SJCRH30 (cell line): ENCODE measurements around a stretch of chr15.

- RAMPAGE, long total RNA = no peak
Observed at GRCh38 chr15:59206997-59207405, 358 bp downstream of the LDHAL6B start.

GRCh38 chr15:59528848-59529383 is 82.7 kb upstream of the GCNT3 start:
- RAMPAGE, long total RNA = no peak

DNA sequence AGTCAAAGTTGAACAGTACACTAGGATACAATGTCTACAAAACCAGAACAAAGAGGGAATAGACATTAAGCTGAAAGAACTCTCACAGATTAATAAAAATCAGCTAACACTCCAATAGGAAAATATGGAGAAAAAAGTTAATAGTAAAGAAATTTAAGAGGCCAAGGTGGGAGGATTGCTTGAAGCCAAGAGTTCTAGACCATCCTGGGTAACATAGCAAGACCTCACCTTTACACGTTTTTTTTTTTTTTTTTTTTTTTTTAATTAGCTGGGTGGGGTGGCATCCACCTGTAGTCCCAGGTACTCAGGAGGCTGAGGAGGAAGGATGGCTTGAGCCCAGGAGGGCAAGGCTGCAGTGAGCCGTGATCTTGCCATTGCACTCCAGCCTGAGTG is 18.4 kb upstream of the GCNT3 start:
- RAMPAGE, long total RNA = no peak

DNA sequence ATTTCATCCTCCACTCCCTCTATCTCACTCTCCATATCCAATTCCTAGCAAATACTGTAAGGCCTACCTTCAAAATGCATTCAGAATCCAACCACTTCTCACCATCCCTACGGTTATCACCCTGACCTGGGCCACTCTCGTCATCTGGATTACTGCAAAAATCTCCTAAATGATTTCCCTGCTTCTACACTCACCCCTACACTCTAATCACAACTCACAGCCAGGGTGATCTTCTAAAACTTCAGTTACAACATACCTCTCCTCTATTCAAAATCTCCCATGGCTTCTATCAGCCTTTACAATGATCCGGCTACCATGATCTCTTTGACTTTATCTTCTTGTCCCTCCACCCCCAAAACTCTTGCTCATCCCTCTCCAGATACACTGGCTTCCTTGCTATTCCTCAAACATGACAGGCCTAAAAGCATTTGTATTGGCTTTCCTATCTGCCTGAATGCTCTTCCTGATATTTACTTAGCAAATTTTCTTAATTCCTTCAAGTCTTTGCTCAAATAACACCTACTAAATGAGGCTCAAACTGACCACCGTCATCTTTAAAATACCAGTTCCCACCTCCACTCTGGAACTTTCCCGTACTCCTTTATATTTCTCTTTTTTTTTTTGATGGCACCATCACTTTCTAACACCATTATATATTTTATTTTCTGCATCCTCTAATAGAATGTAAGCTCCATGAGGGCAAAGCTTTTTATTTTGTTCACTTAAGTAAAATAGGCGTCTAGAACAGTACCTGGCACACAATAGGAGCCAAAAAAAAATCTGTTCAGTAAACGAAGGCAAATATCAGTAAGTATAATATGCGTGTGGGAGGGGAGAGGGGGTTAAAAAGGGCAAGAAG is 1.3 kb downstream of the GTF2A2 start:
- RAMPAGE, long total RNA = no peak

DNA sequence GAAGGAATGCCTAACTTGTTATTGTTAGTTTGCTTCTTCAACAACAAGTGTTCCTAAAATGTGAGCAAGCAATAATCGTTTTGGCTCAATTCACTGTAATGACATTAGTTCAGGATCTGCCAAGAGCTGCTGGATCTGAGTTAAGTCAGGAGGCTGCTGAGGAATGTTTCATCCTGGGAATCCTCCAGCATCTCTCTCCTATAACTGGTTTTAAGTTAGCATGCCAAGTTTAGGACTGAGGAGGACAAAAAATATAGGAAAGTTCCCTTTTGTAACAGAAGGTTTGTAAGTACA is 4.9 kb upstream of the GTF2A2 start:
- RAMPAGE, long total RNA = no peak

GRCh38 chr15:60189005-60189334 is 184.9 kb downstream of the FOXB1 start:
- RAMPAGE, long total RNA = no peak

GRCh38 chr15:60346425-60347683 is 50.9 kb downstream of the ANXA2 start:
- RAMPAGE, long total RNA = no peak

- RAMPAGE, long total RNA = no peak
Observed at GRCh38 chr15:60362529-60363285, 35.1 kb downstream of the ANXA2 start.

DNA sequence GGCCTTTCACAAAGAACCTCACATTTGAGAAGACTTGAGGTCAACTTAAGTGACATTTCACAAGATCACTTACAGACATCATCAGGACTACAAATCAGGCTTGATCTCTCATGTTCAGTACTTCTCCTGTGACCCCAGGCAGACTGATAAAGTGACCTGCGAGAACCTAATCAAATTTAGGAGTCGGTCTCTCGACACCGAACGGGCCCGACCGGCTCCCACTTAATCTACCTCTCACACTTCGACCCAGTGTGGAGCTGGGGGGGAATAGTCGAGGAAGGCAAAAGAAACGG is 501 bp downstream of the ICE2 start:
- RAMPAGE, long total RNA = no peak

DNA sequence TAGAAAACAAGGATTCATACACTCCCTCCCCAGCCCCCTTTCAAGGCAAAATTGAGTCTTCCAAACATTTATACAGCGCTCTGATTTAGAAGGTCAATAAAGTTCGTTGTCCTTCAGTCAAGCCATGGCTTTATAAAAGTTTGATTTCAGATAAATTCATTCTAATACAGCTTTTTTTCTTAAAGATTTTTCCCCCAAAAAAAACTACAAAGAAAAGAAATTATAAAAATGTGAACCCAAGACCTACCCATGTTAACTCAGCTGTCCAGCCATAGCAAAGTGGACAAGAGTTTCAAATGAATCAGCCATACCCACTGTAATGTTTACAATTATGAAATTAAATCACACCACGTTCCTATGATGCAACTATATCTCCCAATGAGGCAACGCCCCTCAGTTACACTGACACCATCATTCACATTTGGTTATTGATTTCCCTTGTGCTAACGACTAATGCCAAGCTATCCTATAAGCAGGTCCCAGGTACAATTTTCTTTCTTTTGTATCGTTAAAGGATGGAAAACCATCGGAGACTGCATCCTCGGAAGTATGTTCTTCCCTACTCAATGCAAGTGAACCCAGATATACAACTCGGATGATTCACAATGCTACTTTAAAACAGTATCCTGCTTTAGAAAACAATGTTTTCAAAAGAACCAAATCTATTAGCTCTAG is 115.1 kb upstream of the ICE2 start:
- RAMPAGE, long total RNA = no peak

DNA sequence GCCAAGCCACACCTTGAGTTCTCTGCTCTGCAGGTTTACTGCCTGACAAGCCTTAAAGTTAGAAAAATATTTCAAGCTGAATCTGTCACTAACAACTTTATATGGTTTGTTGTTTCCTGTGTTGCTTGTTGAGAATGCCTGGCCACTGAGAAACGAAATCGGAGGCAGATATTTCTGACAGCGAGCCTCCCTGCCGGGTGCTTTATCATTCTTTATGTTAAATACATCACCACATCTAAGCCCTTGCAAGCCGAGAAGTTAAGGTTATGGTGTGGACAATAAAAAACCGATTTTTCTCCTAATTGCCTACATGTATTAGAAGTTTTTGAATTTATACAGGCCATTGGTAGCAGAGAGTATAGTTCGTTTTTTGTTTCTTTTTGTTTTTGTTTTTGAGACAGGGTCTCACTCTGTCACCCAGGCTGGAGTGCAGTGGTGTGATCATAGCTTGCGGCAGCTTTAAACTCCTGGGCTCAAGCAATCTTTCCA is 188.3 kb upstream of the ICE2 start:
- RAMPAGE, long total RNA = no peak

DNA sequence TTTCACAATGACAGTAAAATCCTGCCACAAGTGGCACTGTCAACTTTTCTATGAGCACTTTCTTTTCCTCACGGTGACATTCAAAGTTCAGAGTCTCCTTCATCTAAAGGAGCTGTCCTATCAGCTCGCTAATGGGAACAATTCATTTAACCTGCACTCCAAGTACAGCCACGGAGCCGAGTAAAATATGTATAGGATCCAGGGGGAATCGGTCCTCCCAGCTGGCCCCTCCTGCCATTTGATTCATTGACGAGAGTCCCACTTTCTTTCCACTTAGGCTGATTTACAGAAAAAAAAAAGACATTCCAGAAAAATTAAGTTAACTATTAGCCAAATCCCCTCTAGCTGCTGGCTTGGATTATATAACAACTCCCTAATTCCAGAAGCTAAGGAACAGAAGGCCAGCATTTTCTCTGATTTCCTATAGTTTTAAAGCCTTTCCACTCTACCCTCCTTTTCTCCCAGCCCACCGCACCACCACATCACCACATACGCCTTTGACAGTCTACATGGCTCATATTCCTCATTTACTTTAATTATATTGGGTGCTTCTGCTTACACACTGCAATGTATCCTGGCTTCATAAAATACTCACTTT is 217.2 kb upstream of the ICE2 start:
- RAMPAGE, long total RNA = no peak

DNA sequence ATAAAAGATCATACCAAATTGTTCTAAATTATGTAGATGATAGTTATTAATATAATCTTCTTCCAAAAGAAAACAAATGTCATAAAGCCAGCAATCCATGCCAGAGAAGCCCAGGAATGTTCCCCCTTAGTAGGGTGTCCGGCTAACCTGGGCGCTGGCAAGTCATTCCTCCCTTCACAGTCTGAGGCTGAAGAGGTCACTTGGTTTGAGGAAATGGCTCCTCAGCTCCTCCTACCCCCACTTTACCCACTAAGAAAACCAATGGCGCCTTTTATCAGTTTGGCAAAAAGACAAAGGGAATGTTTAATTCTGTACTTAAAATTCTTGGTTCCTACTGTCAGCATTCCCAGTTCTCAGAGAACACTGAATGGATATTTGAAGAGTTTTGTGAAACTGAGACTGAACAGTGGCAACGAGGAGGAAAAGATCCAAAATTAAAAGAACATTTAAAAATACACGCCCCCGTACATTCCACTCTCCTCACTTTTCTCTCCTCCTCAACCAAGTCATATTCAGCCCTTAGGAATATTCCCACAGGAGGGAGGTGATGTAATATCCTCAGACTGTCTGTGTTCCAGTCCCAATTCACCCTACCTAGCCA is 234.2 kb upstream of the ICE2 start:
- RAMPAGE, long total RNA = no peak

DNA sequence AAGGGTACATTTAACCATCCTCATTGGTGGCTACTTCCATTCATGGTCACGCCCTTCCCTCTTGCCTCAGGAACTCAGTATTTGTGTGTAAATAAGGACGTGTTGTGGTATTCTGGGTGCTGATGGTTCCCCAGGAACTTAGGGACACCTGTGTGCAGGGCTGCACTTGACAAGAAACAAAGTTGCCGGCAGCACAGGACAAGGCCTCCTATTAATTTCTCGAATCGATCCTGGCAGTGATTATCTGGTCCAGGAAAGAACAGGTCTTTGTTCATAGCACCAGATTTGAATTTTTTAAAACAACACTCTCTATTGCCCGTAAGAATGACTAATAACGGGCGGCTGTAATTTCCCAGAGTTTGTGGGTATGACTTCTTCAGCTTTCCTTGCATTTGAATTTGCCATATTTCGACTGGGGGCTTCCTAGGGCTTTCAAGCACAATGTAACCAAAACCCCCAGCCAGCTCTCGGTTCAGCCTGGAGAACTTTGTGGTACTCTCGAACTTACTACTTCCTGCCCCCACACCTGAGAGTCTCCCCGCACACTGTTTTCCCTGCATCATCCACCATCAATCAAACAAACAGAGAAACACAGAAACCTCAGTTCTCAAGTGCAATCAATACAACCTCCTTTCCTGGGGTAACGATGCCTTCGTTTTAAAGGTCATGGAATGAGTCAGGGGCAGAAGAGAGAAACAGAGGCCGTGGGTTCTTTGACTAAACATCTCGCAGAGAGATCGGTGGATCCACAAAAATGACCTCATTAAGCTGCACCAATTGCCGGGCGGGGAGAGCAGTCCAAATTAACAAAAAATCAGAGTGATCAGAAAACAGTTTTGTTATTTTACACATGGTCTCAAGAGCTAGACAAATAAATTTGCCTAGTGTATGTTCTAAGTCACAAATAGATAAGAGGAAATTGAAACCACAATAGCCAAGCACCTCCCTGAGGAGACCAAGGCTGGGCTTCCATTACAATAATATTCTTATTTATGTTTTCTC is 241.8 kb upstream of the ICE2 start:
- RAMPAGE, long total RNA = no peak

- RAMPAGE, long total RNA = no peak
Observed at GRCh38 chr15:60804906-60805597, 326.1 kb upstream of the ICE2 start.

GRCh38 chr15:60840560-60841520 is 361.9 kb upstream of the ICE2 start:
- RAMPAGE, long total RNA = no peak

DNA sequence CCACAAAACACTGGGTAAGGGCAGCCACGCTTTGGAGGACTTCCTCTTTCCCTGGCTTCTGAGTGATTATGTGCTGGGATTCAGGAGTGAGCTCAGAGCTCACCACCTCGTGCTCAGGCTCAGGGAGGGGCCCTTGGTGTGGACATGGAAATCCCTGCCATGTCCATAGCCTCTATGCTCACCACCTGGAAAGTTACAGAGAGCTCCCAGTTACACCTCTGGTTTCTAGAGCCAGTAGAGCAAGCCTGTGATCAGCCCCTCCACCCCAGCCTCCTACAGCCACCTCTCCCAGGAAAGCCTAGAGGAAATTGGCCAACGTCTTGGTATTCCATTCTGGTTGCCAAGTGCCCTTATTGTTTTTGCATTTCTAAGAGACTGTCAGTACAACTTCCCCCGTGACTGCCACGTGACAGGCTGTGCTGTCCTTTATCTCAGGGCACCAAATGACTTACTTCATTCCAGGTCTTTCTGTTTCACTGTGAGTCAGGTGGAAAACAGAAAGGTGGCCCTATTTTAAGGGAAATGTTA is 315.9 kb downstream of the RORA start:
- RAMPAGE, long total RNA = no peak

DNA sequence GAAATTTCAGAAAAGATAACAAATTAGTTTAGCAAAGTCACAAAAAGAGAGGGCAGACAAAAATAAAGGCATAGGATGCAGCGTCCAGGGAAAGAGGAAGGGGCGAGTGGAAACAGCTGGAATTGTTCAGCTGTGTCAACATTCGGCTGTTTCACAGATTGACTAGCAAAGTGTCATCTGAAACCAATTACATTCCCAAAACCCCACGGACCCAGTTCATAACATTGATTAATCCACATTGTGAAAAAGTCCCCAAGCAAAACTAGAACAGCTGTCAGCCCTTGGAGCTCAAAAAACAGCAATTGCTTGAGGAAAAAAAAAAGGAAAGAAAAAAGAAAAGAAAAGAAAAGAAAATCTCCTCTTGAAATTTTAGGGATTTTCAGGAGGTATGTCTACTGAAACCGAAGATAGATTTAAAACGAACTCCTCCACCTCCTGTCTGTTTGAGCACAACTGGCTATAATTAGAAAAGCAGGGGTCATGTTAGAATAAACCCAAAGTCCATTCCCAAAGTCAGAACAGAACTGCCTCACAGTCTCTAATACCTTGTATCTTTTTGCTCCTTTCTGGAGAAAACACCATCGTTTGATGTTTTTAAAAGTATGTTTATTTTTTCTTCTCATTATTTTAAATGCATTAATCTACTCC is 159.6 kb downstream of the RORA start:
- RAMPAGE, long total RNA = no peak

DNA sequence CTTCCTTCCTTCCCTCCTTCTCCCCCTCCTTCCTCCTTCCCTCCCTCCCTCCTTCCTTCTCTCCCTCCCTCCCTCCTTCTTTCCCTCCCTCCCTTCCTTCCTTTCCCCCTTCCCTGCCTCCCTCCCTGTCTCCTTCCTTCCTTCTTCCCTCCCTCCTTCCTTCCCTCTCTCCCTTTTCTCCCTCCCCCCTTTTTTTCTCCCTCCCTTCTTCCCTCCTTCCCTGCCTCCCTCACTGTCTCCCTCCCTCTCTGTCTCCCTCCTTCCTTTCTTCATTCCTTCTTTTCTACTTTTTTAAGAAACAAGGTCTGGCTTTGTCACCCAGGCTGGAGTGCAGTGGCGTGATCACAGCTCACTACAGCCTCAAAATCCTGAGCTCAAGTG is 131.0 kb downstream of the RORA start:
- RAMPAGE, long total RNA = no peak

- RAMPAGE, long total RNA = no peak
Observed at GRCh38 chr15:61170191-61170961, 58.7 kb downstream of the RORA start.